NT2/D1 (cell line): ENCODE results near the genes CFAP97D2 and UPF3A.

- RRBS, 2 experiments = no CpG with 5 or more reads among the region's 13 CpGs
These were observed at the start of gene CFAP97D2 for GRCh38 chr13:114178992-114179498. TSS of gene CFAP97D2 (plus strand) at chr13:114179257.

DNA sequence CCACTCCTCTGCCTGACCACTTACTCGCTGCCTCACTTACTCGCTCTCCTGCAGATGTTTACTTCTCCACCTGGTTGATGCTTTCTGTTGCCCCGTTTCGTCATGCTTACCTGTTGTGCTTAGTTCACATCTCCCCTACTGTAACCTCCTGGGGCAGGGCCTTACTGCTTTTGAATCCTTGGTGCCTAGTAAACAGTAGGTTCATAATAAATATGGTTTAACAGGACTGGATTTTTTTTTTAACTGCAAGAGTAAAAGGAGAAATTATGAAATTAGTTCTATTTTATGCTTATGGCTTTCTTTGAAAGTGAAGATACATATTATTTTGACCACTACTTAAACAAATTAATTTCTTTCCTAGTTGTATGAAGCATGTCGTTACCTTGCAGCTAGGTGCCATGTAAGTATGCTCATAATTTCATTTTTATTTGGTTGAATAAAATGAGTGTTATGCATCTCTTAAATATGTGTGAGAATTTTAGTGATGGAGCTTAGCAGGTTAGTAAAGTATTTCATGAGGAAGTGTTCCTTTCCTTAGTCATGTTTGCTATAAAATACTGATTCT lies 4.0 kb downstream of the CDC16 start:
- RRBS, 2 experiments = no CpG with 5 or more reads among the region's 5 CpGs

GRCh38 chr13:114280263-114280929 lies 1.0 kb upstream of the UPF3A start:
- RRBS, 2 experiments = no CpG with 5 or more reads among the region's 14 CpGs

DNA sequence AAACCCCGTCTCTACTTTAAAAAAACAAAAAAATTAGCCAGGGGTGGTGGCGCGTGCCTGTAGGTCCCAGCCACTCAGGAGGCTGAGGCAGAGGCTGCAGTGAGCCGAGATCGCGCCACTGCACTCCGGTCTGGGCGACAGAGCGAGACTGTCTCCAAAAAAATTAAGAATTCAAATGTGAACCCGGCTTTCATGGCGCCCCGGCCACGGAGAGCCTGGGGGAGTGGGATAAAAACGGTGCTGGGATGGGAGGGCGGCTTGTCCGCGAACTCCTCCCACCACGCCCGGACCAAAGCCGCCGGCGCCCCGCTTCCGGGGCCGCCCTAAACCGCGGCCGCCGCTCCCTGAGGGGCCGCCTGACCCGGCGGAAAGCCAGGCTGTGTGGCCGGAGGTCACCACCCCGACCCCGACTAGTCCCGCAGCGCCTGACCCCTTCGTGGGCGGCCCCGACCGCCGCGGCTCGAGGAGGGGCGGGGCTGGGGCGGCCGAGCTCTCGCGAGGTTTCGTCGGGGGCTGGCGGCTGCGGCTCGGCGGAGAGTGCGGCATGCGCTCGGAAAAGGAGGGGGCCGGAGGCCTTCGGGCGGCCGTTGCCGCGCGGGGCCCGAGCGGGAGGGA lies at the start of gene UPF3A:
TSS of gene UPF3A (plus strand) at position 506 of the 615 bp plus-strand sequence.
- RRBS, 2 experiments = under 1 to 1% methylated on average over 16 of the region's 67 CpGs